ENCODE data around the genes NPAS4, ACTN3 and SYT12.

DNA sequence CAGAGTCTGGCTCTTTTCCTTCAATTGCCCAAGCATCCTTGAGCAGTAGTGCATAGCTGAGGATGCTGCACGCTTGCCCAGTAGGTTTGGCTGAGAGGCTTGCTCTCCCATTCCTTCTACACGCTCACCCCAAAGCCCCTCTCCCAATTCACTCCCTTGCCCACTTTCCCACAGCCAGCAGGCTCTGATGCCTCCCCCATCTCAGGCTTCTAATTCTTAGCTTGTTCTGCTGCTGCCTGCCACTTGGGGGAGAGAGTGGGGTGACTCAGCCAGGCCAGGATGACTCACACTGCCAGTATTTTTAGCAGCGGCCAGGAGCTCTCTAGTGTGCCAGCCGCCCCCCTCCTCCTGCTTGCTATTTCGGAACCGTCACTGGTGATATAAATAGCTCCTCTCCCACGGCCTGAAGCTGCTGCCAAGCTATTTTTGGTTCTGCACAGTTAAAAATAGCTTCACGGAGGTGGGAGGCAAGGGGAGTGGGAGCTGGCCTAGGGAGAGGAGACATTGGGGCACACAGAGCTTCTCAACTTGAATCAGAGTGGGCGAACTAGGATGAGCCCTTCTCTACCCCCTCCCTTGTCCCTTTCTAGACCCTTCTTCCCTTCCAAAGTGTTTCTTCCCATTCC, 2.7 kb upstream of the NPAS4 start:
- RRBS = no CpG with 5 or more reads among the region's 9 CpGs

DNA sequence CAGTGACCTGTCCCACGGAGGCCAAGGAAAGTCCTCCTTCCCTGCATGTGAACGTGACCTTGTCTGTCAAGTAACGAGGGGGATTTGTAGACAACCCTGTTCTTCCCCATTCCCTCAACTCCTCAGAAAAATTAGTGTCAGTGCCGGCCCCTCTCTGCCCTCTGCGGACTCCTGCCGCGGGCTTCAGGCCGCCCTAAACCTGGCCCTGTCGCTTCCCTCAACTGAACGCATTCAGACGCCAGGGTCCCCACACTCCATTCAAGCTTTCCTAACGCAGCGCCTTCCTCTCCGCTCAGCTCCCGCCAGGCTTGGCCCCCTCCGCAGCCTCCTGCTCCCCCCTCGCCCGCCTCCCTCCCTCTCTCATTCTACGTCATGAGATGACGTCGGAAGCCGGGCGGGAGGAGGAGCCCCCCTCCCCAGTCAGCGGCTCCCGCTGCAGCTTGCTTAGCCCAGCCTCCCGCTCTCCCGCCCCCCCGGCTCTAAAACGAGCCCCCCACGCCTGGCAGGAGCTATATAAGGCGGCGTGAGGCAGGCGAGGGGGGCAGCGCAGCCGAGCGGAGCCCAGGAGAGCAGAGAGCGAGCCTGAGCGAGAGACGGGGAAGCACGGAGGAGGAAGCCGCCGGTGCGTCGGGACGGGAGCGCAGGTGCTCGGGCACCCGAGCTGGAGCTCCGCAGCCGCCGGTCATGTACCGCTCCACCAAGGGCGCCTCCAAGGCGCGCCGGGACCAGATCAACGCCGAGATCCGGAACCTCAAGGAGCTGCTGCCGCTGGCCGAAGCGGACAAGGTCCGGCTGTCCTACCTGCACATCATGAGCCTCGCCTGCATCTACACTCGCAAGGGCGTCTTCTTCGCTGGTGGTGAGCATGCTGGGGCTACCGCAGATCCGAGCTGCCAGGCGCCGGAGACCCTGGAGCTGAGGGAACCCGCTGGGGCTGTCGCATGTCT, at the start of gene NPAS4:
NPAS4 (plus strand) TSS at position 540 of the 947 bp plus-strand sequence.
- RRBS = 72% methylated on average over 21 of the region's 73 CpGs

DNA sequence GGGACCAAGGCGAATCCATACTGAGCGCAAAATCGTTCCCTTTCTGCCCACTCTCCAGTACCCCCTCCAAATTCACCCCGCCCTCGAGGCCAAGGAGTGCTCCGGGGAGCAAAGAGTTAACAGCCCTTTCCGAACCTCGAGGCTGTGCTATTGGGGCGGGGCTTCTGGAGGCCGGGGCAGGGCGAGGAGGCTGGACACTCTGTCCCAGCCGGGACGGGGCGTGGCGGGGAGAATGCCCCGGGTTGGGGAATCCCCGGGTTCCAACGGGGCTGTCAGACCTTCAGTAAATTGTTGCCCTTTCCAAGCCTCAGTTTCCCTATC, 239 bp downstream of the DPP3 start:
- RRBS = 3% methylated on average over 7 of the region's 18 CpGs

DNA sequence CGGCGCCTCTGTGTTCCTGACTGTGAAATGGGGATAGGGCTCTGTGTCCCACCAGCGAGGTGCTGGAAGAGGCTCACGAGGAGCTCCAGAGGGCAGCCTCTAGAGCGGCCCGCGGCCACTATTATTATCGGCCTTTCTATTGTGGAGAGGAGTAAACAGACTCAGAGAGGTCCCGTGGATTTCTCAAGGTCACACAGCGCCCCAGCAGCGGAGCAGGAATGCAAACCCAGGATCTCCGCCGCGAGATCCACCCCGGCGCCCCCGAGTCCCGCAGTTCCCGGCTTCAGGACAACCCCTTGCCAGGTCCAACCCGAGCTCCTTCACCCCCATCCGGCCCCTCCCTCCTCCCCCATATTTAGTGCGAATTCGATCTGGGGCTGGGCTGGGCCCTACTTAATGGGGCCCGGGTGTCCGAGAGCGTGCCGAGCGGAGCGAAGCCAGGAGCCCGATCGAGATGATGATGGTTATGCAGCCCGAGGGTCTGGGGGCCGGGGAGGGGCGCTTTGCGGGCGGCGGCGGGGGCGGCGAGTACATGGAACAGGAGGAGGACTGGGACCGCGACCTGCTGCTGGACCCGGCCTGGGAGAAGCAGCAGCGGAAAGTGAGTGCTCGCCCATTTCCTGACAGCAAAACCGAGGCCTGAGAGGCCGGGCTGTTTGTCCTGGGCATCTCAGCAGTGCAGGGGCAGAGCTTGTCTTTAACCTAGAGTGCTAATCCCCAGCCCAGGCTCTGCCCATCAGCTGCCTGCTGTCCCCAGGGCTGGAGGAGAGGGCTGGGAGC, at the start of gene ACTN3:
ACTN3 (plus strand) TSS at position 420 of the 780 bp plus-strand sequence.
- RRBS = 55% methylated on average over 5 of the region's 47 CpGs

DNA sequence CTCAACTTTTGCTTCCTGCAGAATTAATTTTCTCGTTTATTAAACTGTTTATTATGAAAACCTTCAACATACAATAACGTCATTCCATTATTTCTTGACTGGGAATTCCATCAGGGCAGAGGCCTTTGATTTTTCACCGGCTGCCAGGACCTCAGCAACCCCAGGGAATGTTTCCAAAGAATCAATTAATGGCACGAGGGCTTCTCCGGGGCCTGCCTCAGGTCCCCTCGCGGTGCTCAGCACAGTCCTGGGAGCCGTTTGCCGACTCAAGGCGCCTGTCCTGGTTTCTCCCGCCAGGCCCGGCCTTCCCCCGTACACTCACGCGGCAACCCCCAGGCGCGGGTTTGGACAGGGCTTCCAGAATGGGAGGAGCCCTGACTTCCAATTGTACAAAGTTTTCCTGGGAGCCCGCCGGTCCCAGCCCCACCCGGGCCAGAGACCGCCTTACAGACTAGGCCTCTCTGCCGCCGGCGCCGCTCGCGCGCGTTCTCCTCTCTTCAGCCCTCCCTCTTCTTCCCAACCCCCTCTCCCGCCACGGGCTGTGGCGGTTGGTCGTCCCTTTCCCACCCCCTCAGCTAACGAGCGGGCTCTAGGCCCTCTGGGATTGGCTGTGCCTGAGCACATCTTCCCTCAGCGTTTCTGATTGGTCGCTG, 397 bp upstream of the RBM14 start:
- RRBS = under 1% methylated on average over 8 of the region's 37 CpGs

- RRBS = no CpG with 5 or more reads among the region's 5 CpGs
Observed at GRCh38 chr11:66627446-66627972, 11.0 kb upstream of the RBM4 start.

DNA sequence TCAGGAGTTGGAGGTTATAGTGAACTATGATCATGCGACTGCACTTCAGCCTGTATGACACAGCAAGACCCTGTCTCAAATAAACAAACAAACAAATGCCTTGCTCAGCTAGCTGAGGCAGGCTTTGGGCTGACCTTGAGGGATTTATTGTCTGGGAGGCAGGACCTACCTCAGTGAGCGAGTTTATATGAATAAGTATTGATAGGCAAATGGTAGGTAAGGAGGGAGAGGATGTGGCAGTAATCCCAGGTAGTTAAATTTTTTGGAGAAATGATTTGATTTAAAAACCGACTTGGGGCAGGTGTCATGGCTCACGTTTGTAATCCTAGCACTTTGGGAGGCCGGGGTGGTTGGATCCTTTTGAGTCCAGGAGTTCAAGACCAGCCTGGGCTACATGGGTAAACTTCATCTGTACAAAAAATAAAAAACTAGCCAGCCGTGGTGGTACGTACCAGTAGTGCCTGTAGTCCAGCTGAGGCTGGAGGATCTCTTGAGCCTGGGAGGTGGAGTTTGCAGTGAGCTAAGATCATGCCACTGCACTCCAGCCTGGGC, 8.4 kb upstream of the RBM4 start:
- RRBS = no CpG with 5 or more reads among the region's 7 CpGs

GRCh38 chr11:66668563-66669248, 9.0 kb downstream of the RBM4B start:
- RRBS = no CpG with 5 or more reads among the region's 25 CpGs

DNA sequence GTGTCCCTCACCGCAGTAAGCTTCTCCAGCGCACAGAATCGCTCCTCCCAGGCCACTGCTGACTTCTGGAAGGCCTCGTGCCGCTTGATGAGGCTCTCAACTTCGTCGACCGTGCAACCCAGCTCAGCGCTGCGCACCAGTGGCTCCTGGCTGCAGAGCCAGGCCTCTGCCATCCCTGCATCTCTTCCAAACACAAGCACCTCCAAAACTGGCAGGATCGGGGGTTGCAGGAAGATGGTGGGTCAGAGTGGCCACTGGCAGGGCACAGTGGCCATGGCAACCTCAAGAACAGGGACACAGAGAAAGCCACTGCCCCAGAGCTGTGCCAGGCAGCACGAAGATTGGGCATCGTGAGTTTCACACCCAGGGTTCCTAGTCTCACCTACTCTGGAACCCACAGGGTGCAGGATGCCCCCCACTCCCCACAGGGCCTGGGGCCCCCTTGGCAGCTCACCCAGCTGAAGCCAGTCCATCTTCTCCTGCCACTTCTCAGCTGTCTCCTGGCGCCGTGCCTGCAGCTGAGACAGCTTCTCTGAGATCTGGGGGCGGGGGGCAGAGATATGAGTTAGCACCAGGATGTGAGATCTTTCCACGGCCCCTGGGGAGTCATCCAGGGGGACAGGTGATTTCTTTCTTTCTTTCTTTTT, 11.1 kb upstream of the RBM4B start:
- RRBS = no CpG with 5 or more reads among the region's 17 CpGs

- RRBS = no CpG with 5 or more reads among the region's 7 CpGs
Observed at GRCh38 chr11:66699446-66699929, 21.8 kb upstream of the RBM4B start.

- RRBS = no CpG with 5 or more reads among the region's 19 CpGs
Observed at GRCh38 chr11:66708109-66708442, 20.9 kb downstream of the SPTBN2 start.

- RRBS = no CpG with 5 or more reads among the region's 8 CpGs
Observed at GRCh38 chr11:66715178-66715731, 13.8 kb downstream of the SPTBN2 start.

- RRBS = 33% methylated on average over 48 of the region's 114 CpGs
Observed at GRCh38 chr11:67022918-67023886, at the start of gene SYT12. SYT12 (plus strand) TSS chr11:67023134.

GRCh38 chr11:67060103-67061045, 3.7 kb downstream of the RHOD start:
- RRBS = no CpG with 5 or more reads among the region's 13 CpGs

DNA sequence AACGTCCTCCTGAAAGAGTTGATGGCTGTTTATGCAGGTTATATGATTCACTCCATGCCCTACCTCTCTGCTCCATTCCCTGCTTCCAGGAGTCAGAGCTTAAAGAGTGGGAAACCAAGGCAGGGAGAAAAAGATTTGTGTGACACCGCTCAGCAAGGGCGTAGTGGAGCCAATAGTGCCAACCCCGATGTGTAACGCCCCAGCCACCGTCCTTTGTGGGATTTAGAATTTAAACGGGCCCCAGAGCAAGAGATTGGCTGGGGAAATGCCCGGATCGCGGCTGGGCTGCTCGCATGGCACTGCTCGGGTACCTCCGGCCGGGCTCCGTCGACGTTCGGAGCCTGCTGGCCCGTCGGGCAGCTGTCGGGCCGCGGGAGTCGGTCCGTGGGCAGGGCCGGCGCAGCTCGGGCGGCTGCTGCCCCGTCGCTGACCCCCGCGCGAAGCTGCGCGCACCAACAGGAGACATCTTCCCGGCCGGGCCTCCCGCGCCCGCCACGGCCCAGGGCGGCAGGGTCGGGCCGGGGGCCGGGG, 1.5 kb upstream of the KDM2A start:
- RRBS = no CpG with 5 or more reads among the region's 46 CpGs

- RRBS = no CpG with 5 or more reads among the region's 10 CpGs
Observed at GRCh38 chr11:67120798-67121704, 2.0 kb downstream of the KDM2A start.

- RRBS = no CpG with 5 or more reads among the region's 5 CpGs
Observed at GRCh38 chr11:67256343-67256842, 9.9 kb upstream of the GRK2 start.

- RRBS = 0% methylated on average over 13 of the region's 25 CpGs
Observed at GRCh38 chr11:67289102-67289262, 121 bp upstream of the ANKRD13D start.

GRCh38 chr11:67349014-67349434, 4.3 kb downstream of the POLD4 start:
- RRBS = no CpG with 5 or more reads among the region's 5 CpGs